Thoracic aorta (tissue), 1 donor: Measurements from ENCODE around the gene HIPK1.

DNA sequence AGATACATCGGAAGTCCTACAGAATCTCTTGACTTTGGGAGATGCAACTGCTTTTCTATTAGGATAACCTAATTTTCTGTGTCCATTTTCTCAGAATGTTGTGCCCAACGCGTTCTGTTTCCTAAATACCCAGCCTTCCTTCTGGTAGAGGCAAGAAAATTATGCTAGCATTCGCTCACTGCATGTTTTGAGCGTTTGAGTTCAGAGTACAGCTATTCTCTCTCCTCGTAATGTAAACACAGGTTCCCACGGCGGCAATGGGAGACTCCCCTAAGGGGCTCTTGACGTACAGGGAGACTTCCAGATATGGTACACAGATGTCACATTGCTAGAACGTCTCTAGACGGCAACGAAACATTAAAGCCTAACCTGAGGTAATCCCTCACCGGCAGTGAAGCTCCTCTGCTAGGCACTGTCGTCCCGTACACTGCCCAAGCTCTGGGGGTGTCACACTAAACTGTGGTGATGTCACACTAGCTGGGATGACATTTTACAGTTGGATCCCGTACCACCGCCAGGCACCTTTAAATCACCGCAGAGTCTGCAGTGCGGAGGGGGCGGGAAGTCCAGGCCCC lies at the start of gene HIPK1:
Gene HIPK1 (plus strand): TSS at position 485 of the 575 bp plus-strand sequence.
- RAMPAGE, long total RNA: no peak

GRCh38 chr1:113975676-113976958 lies 3.2 kb upstream of the OLFML3 start:
- RAMPAGE, long total RNA: no peak

DNA sequence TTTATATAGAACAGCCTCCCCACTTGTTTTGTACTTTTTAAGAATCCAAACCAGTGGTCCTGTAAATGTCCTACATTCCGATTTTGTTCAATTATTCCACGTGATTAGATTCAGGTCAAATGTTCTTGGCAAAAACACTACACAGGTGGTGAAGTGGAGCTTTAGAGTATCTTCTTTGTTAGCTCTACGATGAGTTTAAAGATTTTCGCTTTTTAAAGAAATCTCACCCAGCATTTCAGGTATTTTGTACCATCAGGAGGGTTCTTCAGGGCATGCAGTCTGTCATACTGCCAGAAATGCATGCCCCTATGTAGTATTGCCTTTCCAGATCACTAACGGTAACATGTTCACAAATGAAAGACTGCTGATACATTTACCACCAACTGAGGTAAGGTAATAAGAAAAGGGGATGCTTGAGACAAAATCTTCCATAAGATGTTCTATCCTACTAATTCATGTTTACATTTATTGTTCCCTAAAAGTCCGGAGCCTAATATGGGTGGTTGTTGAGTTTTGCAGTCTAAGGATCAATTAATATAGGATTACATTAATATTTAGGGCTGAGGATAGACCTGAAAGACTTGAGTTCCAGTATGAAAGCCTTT lies 120.5 kb downstream of the TRIM33 start:
- RAMPAGE, long total RNA: no peak

DNA sequence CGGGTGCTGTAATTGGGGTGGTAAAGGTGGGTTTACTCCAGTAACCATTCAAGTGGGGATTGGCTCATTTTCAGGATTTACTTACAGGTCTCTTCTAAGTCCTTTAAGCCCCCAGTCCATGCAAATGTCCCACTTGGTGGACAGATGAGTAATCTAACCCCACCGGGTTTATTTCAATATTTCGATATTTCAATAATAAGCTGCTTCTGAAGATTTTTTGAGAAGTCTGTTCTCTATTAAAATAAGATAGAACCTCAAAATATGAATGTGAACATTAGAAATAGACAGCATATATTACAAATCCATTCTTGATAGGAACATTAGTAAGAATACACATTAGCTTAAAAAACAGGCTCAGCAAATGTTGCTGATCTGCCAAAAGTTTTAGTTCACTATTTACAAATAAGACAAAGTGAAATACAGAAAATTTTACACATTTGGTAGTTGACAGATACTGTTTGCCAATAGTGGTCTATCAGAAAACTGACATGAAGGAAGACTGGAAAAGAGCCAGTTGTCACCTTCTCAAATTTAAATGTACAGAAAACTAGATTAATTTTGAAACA lies 114.6 kb downstream of the TRIM33 start:
- RAMPAGE, long total RNA: no peak

GRCh38 chr1:114511390-114511678 lies 331 bp upstream of the TRIM33 start:
- RAMPAGE, long total RNA: start-site peak on the plus strand at chr1:114511484-114511523, 8 reads

GRCh38 chr1:114588225-114588767 lies 6.9 kb upstream of the BCAS2 start:
- RAMPAGE, long total RNA: no peak

DNA sequence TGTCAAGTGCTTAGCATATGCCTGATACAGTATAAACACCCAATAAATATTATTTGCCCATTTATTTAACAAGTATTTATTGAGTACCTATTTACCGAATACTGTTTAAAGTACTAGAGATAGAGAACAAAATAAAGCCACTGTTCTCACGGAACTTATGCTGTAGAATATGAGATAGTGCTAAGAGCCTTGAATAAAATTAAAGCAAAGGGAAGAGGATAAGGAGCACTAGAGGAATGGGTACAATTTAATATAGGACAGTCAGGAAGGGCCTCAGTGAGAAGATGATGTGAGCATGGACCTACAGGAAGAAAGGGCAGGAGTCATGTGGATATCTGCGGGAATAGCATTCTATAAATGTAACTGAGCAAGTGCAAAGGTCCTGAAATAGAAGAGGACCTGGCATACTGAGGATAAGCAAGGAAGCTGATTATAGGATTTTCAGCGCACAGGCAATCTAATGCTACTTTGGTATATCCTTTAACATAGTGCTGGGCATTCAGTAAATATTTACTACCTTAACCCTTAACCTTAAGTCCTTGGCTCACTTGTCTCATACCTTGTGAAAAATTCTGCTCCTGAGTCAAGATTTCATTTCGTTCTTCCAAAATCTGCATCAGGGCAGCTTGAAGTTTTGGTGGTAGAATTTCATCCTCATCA lies 12.6 kb upstream of the BCAS2 start:
- RAMPAGE, long total RNA: no peak

GRCh38 chr1:114717402-114718195 lies 1.0 kb upstream of the NRAS start:
- RAMPAGE, long total RNA: no peak

DNA sequence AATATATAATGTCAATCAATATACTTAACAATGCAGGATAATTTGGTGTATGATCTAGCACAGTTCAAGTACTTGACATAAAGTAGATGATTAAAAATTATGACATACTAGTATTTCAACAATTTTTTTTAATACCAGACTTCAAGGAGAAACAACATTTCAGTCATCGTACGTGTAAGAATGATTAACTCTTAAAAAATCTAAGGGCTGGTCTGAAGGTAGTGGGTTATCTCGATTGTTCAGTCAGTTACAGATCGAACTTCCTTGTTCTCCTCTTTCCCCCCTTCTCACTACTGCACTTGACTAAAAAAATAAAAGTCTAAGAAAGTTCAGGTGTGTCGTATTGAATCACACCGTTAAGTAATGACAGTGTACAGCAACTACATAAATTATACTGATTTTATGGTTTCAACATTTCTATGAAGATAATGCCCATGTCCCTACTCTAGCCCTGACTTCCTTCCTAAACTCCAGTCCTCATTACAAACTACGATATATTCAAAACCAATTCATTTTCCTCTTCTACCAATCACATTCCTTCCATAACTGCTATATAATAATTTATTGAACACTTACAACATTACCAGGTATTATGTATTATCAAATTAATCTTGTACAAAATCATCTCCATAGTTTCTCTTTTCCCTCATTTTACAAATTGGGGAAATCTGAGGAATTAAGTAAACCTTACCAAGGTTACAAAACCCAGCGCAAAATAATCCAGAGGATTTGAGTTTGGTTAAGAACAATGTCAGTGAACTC lies 11.1 kb upstream of the NRAS start:
- RAMPAGE, long total RNA: no peak

DNA sequence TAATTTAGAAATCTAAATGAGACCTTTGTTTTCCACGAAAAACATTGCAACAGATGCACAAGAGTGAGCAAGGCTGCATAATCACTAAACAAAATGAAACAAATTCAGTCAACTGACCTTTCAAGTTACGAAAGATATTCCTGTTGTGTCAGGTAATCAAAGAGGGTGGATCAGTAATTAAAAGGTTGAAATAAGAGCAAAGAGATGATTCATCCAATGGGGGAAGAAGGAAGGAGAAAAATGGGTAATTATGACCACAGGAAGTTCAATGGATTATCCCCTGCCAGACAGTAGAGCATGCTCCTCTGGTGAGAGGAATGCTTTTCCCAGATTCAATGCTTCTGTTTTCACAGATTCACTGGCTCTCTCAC lies 660 bp upstream of the CSDE1 start:
- RAMPAGE, long total RNA: no peak

GRCh38 chr1:114855008-114855263 lies 273 bp downstream of the SYCP1 start:
- RAMPAGE, long total RNA: no peak

GRCh38 chr1:115189850-115190544 lies 100.7 kb upstream of the TSPAN2 start:
- RAMPAGE, long total RNA: no peak

DNA sequence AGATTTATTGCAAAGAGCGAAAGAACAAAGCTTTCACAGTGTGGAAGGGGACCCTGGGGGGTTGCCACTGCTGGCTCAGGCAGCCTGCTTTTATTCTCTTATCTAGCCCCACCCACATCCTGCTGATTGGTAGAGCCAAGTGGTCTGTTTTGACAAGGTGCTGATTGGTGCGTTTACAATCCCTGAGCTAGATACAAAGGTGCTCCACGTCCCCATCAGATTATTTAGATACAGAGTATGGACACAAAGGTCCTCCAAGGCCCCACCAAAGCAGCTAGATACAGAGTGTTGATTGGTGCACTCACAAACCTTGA lies 34.7 kb downstream of the MAB21L3 start:
- RAMPAGE, long total RNA: no peak

- RAMPAGE, long total RNA: no peak
Observed at GRCh38 chr1:116147682-116148003, 36.4 kb downstream of the MAB21L3 start.

DNA sequence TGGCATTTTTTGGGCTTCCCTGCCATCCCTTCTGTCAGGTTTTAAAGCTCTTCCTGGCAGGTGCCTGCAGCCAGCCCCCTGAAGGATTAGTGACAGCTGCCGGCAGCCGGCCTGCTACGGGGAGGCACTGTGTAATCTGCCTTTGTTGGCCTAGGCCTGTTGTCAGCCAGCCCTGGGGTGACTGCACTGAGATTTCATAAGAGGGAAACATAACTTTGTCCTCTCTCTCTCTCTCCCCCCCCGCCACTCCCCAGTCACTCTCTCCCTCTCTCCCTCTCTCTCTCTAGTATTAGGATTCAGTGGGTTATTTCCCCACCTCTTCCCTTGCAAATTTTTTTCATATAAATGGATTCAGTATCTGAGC lies 99.6 kb upstream of the ATP1A1 start:
- RAMPAGE, long total RNA: no peak

- RAMPAGE, long total RNA: no peak
Observed at GRCh38 chr1:116399404-116400511, 26.7 kb downstream of the ATP1A1 start.

DNA sequence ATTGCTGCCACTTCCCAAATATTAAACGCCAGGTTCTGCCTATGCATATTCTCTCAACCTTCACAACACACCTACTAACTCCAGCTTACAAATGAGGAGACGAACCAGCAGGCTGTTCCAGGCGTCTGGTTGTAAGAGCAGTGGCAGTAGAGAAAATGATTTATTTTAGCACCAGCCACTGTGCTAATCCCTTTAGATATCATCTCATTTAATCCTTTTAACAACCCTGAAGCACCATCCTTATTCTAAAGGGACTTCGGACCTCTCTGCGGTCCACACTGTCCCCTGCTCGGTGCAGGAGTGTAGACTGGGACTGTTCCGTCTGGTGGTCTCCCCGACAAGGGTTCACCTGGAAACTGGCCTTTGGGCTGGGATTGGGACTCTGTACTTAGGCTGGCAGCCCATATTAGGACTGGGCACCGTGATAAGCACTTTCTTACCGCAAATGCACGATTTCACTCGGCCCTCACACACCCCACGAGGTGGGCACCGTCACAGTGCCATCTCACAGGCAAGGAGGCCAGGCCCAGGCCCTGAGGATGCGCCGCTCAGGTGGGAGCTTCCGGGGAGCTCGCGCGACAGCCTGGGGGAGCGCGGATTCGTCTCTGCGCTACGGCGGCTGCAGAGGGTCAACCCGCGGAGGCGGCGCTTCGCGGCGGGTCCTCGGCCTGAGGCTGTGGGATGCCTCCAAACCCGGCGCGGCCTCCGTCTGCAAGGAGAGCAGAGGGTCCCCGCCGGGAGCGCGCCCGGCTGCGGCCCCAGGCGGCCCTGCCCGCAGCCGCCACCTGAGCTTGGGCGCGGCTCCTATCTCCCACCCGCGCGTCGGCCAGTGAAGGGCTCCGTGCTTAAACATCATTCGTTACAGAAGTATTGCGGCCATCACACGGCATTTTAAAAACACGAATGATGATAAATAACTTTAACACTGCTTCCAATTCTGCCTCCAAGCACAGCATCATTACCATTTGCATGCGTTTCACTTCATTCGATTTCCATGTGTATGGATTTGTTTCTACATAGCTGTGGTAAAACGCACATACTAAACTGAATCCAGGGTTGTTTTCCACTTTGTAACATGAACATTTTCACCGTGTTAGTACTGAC lies 45.3 kb downstream of the ATP1A1 start:
- RAMPAGE, long total RNA: start-site peak on the minus strand centred at position 584 of the sequence, 23 bp wide, 15 reads; start-site peak on the minus strand centred at position 607 of the sequence, 16 bp wide, 10 reads

DNA sequence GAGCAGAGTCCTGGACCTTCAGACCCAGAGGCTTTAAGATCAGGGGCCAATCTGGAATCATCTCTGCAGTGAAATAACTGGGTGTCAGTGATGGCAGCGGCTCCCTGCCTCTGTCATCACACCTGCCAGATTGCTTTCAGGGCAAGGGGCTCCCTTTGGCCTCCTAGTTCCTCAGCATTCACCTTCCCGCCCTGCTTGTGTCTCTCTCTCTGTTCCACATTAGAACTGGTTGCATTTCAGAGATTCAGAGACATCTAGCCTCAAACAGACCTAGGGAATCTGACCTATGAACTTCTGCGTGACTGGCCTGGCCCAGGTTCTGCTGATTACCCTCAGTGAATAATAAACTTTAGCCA lies 87.8 kb downstream of the ATP1A1 start:
- RAMPAGE, long total RNA: no peak

GRCh38 chr1:116477328-116477906 lies 93.4 kb downstream of the CD58 start:
- RAMPAGE, long total RNA: no peak

- RAMPAGE, long total RNA: no peak
Observed at GRCh38 chr1:116492361-116492785, 78.5 kb downstream of the CD58 start.